ENCODE measurements around a stretch of chr2.

GRCh38 chr2:3913242-3913753 lies 209.9 kb downstream of the DCDC2C start:
- RRBS = no CpG with 5 or more reads among the region's 13 CpGs

- RRBS = no CpG with 5 or more reads among the region's 51 CpGs
Observed at GRCh38 chr2:5695574-5696412, 3.6 kb downstream of the SOX11 start.

- RRBS = no CpG with 5 or more reads among the region's 7 CpGs
Observed at GRCh38 chr2:6886979-6887210, 9.3 kb downstream of the RSAD2 start.

- RRBS = no CpG with 5 or more reads among the region's 7 CpGs
Observed at GRCh38 chr2:6927106-6927677, 10.0 kb downstream of the RNF144A start.

DNA sequence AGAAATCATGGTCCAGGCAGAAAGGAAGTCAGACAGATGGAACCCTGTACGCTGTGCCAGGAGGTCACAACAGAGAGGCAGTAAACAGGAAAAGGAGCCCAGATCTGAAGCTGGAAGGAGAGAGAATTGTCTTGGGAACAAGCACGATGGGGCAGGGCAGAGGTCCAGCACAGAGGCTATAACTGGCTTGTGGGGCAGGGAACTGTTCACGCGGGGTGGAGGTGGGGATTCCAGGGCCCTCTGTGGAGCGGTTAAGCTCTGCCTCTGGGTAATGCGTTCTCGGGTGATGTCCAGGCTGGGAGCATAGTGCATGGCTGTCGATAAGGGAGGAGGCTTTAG lies 76.1 kb downstream of the RNF144A start:
- RRBS = no CpG with 5 or more reads among the region's 8 CpGs

GRCh38 chr2:7017705-7018515 lies 100.7 kb downstream of the RNF144A start:
- RRBS = no CpG with 5 or more reads among the region's 25 CpGs

DNA sequence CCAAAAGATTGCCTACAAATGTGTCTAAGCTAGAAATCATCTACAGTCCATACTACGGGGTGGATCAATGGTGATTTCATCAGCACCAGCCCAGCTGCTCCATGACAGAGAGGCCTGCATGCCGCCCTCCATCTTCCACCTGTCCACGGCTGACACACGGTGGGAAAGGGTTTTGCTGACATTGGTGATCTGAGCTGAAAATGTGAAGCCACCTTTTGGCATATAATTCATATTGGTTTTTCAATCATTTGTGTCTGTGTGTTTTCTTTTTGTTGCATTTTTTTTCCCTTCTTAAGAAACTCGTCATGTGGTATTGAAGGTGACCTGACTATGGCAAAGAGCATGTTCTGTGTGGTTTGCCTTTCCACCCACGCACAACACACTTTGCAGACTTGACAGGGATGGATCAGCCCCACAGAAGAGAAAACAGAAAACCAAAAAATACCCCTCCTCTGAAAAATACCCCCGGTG lies 533.1 kb downstream of the RNF144A start:
- RRBS = no CpG with 5 or more reads among the region's 7 CpGs

- RRBS = no CpG with 5 or more reads among the region's 5 CpGs
Observed at GRCh38 chr2:7567504-7568052, 650.4 kb downstream of the RNF144A start.

- RRBS = no CpG with 5 or more reads among the region's 5 CpGs
Observed at GRCh38 chr2:7726882-7727591, 809.8 kb downstream of the RNF144A start.

DNA sequence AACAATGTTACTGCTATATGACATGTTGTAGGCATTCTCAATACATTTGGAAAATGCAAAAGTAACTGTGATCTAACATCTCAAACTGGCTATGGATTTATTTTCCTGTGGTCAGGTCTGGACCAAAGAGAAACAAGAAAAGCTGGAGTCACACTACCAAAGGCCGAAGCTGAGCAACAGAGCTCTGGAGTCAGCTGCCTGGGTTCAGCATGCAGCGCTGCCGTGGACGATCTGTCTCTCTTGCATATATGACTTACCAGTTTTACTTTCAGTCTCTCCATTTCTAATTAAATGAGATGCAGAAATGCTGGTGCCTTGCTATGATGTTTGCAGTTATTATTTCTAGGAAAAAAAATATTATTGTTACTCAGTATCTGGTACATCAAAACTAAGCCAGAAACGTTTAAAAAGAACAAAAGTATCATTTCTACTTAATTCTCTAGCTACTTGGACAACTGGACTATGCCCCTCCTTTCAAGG lies 813.2 kb downstream of the RNF144A start:
- RRBS = no CpG with 5 or more reads among the region's 5 CpGs

DNA sequence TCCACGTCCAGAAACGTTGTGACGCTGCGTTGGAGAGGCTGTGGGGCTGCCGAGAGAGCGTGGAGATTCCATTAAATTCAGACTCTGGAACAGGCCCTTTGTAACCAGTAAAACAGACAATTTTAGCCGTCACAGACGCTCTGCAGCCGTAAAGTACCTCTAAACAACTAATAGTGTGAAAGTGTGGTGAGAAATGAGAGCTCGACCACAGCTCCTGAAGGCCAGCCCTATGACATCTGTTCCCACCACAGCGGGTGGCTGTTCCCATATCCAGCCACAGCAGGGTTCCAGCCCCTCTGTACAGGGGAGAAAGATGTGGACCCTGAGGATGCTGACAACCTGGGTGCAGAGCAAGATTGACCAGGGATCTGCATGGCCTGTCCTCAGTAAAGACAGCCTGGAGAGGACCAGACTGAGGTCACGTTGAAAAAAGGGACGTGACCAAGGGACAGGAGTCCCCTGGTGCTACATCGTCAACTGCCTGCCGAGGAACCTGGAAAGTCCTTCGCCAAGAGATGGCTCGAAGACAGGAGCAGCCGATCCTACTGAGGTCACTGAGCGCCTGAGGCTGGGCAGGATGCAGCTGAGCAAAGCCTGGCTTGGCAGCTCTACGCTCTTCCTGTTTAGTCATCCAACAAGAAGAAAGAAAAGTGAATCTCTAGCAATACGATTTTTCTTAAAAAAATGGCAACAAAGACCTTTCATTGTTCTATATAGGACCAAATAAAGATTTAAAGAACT lies 831.6 kb downstream of the RNF144A start:
- RRBS = no CpG with 5 or more reads among the region's 21 CpGs

DNA sequence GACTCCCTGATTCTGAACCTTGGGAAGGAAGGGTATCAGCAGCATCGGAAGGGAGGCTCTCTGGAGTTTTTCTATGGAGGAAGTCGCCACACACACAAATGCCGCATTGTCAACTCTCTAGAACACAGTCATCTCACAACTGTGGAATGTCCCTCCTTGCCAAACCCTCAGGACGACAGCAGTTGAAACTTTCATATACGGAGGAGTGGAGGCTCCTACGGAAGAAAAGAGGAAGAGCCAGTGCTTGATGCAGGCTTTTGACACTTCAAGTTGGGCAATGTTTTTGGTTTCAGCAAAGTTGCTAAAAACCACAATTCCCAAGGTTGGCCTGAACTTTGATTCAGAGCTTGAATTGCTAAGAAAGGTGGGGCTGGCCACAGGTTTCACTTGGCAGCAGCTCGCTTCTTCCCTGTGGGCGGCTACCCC lies 856.1 kb downstream of the RNF144A start:
- RRBS = no CpG with 5 or more reads among the region's 8 CpGs

GRCh38 chr2:8125548-8126451 lies 556.1 kb upstream of the ID2 start:
- RRBS = no CpG with 5 or more reads among the region's 11 CpGs

DNA sequence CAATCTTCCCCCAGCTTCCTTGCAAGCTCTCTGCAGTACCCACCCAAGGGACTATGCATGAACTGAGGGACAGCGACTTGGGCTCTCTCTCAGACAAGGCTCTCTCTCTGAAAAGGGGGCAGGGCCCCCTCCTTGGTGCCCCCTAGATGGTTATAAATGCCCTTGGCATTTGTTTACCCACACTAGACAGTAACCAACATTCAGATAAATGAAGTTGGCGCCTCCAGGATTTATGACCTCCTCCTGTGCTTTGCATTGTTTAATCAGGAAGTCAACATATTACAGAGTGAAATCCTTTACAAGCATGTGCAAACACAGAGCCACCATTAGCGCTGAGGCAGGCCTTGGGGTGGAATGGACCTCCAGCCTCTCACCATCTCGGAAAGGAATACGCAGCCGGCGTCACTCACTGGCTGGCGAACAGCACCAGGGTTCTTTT lies 547.3 kb upstream of the ID2 start:
- RRBS = no CpG with 5 or more reads among the region's 8 CpGs

DNA sequence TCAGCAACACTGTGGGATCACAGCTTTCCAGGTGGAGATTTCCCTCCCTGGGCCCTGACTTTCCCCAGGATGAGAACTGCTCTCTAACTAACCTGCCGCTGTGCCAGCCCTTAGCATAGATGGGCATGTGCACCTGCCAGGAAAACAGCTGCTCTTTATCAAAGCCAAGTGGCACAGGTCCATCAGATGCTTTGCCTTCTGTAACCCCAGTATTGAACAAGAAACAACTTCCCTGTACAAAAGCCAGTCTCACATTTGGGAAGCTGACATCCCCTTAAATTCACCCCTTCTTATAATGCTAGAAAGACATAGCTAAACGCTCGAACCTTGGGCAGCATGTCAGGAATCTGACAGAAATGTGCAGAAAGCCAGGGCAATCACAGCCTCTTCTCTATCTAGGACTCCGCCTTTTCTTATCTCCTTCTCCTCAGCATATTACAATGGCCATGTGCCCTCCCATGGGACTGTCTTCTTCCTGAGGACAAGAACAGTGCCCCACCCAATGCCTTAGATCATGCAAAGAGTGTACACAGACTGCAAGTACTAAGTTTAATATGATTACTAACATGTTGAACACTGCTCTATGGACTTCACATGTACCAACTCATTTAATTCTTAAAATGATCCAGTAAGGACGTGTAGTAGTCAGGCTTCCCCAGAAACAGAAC lies 535.3 kb upstream of the ID2 start:
- RRBS = no CpG with 5 or more reads among the region's 5 CpGs

- RRBS = no CpG with 5 or more reads among the region's 4 CpGs
Observed at GRCh38 chr2:8459021-8459594, 222.7 kb upstream of the ID2 start.

GRCh38 chr2:8500372-8500991 lies 181.4 kb upstream of the ID2 start:
- RRBS = no CpG with 5 or more reads among the region's 9 CpGs

DNA sequence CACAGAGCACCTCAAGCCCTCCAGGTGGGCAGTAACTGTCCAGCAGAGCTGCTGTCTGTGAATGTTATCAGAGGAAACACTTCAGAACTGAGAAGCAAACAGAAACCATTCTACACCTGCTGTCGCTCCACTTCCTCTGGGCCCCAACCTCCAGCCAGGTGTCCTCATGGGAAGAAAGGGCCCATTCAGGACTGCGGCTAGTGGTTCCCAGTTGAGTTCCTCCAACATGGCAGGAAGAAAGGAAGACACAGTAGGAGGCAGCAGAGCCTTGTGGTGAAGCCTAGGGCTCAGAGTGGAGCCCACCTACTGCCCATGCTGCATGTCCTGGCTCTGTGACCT lies 165.9 kb upstream of the ID2 start:
- RRBS = no CpG with 5 or more reads among the region's 2 CpGs

DNA sequence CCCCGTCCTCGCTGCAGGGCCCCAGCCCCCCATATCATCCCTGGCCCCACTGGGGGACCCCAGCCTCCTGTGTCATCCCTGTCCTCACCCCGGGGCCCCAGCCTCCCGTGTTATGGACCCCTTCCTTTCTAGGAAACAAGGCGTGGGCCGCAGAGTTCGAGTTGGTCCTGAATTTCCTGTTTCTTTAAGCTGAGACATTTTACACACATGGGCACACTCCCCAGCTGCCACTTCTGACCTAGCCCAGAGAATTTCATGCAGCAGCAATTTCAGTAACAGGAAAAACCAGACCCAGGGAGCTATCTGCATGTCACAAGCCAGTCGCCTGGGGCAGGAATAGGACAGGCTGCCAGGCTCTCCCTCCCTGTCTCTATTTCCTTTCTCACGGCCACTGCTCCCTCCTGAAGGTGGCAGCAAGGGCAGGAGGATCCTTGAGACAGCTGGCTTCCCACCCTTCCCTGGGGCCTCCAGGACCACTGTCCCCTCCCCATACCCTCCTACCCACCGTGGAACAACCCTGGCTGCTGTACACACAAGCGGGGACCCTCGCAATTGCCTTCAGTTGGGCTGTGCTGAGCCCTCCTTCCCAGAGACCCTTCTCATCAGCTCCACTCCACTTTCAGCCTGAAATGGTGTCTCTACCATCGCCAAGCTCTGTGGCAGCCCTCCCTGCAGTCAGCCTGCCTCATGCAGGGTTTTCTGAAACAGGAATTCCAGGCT lies 141.9 kb upstream of the ID2 start:
- RRBS = no CpG with 5 or more reads among the region's 13 CpGs

- RRBS = no CpG with 5 or more reads among the region's 8 CpGs
Observed at GRCh38 chr2:8567018-8567480, 114.8 kb upstream of the ID2 start.

Data from epithelial cell of prostate (primary cell).